Ileum (tissue), 1 donor: Measurements from ENCODE around the gene SPTLC2.

GRCh38 chr14:76012218-76013018 is 26.9 kb downstream of the IFT43 start:
- PRO-cap: no peak

DNA sequence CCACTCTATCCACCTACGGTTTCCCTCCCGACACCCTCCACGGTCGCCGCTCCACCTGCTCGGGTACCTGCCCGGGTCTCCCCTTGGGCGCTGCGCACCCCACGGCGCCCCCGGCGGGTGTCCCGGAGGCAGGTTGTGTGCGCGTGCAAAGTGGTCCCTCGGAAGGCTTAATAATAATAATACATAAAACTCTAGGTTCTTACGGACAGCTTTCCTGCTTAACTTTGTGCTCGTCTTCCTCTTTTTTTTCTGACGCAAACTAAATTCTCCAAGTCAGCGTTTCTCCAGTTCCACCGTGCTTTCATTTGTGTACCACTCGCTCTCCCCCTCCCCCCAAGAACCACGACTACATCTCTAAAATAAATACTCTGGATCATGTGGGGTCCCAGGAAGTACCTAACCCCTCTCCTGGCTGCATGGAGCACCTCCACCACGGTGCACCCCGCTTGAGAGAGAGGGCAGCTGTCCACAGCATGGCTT is 1.4 kb downstream of the ESRRB start:
- PRO-cap: no peak

- PRO-cap: no peak
Observed at GRCh38 chr14:76584132-76585013, 176.9 kb upstream of the VASH1 start.

GRCh38 chr14:76827684-76828780 is 1.8 kb downstream of the LRRC74A start:
- PRO-cap: no peak

DNA sequence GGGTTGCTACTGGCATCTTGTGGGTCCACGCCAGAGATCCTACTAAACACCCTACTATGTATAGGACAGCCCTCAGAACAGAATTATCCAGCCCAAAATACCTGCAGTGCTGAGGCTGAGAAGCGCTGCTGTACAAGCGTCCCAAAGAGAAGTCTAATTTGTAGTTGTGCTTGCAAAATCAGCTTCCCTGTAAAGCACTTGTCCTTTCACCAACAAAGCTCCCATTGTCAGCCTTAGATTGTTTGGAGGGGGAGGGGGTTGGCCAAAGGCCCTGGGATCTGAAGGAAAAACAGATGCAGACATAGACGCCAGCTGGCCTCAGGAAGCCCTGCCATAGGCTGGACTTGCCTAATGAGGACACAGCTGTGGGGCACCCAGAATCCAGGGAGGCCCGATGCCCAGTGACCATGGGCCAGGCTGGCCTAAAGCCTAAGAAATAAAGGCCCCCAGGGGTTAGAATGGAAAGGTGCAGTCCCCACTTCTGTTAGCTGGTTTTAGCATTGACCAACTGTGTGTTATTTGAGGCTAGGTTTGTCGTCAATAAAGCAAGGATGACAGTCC is 3.9 kb downstream of the LRRC74A start:
- PRO-cap: no peak

DNA sequence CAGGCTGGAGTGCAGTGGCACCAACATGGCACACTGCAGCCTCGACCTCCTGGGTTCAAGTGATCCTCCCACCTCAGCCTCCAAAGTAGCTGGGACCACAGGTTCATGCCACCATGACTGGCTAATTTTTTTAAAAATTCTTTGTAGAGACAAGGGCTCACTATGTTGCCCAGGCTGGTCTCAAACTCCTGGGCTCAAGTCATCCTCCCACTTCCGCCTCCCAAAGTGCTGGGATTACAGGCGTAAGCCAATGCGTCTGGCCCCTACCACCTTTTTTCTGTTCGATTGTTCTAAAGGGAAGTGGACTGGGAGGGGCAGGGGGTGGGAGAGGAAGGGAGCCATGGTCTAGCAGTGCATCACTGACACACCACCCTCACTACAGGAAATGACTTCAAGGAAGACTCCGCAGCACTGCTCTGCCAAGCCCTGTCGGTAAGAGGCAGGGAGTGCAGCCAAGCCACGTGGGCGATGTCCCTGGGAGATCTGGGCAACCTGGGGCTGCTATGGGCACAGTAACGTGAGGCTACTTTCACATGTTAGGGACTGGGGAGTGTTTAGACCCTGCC is 17.9 kb downstream of the LRRC74A start:
- PRO-cap: no peak

DNA sequence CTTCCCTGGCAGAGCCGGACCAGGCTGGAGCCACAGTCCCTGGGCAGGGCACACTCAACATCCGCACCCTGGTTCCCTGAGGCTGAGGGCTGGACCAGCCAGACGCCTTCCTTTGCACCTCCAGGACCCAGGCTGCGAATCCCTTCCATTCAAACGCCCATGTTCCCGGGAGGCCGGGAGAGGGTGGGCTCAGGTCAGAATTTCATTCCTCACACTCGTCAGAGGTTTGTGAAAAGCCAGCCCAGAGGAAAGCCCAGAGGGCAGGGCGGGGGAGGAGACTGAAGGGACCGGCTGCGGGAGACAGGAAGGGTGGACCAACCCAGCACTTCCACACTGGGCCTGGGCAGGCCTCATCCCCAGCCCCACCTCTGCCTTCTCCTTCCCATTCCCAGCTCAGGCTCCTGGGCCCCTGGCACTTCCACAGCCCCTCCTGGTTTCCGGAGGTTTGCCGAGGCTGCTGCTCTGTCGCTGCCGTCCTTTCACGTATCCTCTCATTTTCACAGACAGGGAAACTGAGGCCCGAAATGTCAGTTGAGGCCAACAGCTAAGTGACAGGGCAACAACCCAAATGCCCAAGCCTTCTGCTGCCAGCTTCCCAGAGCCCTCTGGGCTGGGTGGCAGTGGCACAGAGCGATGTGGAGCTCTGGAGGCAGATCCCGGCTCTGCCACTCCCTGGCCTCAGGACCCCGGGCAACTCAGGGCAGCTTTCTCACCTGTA is 58.8 kb downstream of the LRRC74A start:
- PRO-cap: no peak

GRCh38 chr14:76920442-76921107 is 94.4 kb downstream of the LRRC74A start:
- PRO-cap: no peak

- PRO-cap: no peak
Observed at GRCh38 chr14:76948253-76948613, 80.3 kb downstream of the IRF2BPL start.

GRCh38 chr14:76976127-76976815 is 52.2 kb downstream of the IRF2BPL start:
- PRO-cap: no peak

- PRO-cap: no peak
Observed at GRCh38 chr14:77041104-77041591, 12.6 kb upstream of the IRF2BPL start.

DNA sequence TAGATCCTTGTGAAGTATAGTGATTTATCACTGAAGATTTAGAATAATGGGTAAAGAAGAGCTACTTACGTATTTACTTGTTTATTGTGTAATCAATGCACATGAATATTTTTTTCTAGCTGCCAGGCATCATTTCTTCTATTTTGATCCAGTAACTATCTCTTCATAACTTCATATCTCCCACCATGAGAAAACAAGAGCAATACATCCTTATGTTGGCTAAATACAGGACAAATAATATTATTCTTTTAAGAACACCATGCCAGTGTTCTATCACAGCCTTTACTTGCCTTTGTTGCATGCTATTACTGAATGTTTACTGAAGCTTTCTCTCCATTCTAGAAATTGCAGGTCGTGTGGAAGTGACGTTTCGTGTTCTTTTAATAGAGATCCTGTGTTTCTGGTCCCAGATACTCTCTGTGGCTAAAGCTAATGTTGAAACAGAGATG is 17.0 kb upstream of the CIPC start:
- PRO-cap: no peak

- PRO-cap: no peak
Observed at GRCh38 chr14:77302691-77303319, 17.9 kb downstream of the POMT2 start.

DNA sequence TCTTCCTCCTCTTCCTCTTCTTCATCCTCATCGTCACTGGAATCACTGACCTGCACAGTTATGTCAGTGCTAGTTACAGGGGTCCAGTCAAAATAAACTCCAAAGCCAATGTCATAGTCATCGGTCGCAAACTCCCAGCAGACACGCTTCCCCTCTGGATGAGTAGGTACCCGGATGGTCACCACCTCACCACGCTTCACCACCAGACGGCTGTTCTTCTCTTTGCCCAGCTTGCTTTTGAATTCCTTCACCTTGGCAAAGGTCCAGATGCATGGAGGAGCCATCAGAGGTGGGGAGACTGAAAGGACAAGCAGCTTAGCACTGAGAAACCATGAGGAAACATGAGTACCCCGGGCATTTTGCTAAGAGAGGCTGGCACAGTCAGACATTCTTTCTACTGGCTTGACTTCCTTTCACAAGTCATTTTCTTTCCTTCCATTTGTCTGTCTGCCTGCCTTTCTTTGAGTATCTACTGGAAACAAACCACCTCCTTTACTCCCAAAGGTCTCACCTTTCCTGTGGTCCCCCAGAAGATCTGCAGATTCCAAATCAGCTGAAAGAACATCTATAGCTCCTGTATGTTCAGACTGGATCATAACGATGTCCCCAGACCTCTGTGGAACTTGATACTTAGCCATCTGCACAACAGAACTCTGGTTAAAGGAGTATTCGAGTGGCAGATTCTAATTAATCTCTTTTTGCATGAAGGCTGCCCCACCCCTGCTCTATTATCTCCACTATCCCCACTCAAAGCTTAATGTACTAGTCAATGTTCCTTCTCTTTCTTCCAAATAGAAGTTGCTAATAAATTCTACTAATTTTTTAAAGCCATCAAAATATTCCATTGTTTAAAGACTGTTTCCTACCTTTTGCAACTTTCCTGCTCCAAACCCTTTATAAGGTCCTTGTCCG is 22.6 kb downstream of the GSTZ1 start:
- PRO-cap: no peak

GRCh38 chr14:77499154-77499634 is 578 bp upstream of the ISM2 start:
- PRO-cap: no peak

GRCh38 chr14:77542190-77543287 is 43.9 kb upstream of the ISM2 start:
- PRO-cap: no peak

- PRO-cap: bidirectional peak, plus-strand start at chr14:77616746, minus-strand start at chr14:77616670
Observed at GRCh38 chr14:77616058-77617235, at the start of gene SPTLC2. SPTLC2 (minus strand) TSS chr14:77616637.

DNA sequence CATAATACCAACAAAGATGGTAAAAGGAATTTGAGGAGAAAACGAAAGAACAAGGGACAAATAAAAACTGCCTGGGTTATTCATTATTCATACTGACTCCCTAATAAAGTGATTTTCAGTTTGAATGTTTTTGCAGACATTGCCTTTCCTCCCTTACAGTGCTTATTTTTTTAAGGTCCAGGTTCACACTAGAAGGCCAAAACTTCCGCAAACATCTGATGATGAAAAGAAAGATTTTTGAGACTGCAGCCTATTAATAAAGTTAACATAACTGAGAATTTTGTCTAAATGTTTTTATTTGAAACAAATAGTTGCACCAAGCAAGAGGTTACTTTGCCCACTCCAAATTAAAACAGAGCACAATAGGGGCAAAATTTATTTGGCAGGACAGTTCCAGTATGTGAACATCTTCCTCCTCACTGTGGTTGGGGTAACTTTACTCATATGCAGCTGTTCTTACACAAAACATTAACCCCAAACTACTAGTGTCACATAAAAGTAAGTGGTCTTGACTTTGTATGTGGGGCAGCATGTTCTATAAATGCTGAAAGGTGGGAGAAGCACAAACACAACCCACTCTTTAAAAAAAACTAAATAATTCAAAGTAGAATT is 9.5 kb downstream of the SLIRP start:
- PRO-cap: no peak

DNA sequence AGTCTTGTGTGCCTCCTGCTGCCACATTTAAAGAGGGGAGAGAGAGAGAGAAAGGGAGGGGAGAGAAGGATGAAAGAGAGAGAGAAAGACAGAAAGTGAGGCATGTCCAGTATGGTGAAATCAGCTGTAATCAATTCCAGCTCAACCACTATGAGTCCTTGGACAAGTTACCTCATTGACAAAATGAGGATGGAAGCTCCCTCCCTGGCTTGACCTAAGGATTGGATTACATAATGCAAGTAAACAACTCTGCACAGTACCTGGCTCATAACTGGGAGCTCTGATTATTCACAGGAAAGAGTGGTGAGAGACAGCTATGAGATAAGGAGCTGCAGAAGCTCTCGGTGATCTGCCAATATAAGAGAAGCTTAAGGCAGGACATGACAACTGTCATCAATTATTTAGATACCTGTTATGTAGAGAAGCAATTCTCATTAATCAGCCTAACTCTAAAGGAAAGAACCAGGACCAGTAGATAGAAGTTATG is 791.7 kb downstream of the DIO2 start:
- PRO-cap: no peak

DNA sequence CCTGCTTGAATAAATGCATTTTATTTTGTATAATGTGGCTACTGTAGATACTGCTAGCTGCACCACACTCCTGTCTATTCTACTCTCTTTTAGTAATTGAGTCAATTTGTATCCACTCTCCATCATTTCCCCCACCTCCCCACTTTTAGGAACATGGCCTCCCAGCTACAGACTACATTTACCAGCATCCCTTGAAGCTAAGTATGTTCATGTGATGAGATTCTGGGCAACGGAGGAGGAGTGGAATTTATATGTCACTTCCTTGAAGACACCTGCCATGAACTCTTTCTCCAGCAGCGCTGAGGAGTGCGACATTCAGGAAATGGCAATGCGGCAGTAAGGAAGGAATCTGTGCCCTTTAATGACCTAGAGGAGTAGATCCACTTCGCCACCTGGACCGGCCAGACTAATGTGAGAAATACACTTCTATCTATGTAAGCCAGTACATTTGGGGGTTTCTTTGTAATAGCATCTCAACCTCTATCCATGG is 243.7 kb upstream of the DIO2 start:
- PRO-cap: no peak